ENCODE measurements around the gene RHO.

- PRO-cap, 3 experiments, result peak in 3 of 3 experiments; most common plus-strand start chr3:128846007 (in 2); most common minus-strand start chr3:128845872 (in 3)
- RAMPAGE, long total RNA, 2 experiments, result no peak in any of the 2 experiments
- RRBS, result no CpG with 5 or more reads among the region's 48 CpGs
Measured at GRCh38 chr3:128845621-128846859, 33.4 kb upstream of the ACAD9 start.

DNA sequence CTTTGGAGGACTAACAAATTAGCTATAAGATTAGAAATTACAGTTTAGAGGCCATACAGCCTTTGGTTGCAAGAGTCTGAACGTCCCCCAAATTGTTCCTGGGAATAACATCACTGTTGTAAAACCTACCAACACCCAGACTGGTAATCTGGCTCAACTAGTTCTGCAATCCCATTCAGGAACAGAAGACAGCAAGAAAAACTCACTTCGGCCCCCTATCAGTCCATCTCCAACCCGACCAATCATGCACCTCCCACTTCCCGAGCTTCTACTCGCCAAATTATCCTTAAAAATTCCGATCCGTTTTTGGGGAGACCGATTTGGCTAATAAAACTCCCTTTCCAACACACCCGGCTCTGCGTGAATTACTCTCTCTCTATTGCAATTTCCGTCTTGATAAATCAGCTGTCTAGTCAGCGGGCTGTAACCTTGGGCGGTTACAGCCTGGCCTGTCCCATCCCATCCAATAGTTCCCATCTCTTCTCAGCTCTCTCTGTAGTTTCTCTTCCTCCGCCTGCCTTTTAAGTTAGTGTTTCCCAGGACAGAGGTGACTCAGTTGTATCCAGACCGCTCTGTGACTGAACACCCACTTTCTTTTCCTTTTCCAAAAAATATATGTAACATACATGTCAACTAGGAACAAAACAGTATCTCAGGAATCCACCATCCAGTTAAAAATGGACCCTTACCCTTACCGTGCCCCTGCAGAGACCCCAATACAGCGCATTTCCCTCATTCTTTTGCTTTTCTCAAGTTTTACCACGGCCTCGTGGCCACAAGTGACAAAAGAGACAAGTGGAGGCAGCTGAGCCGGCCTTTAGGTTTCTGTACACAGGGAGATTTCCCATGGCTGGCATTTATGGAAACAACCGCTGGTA is 740 bp upstream of the ACAD9 start:
- PRO-cap, 3 experiments, result peak in 3 of 3 experiments; most common plus-strand start position 550 of the sequence (in 3); most common minus-strand start position 495 of the sequence (in 2)
- RAMPAGE, long total RNA, 2 experiments, result no peak in any of the 2 experiments
- RRBS, result no CpG with 5 or more reads among the region's 21 CpGs

- PRO-cap, 3 experiments, result no peak in any of the 3 experiments
- RAMPAGE, long total RNA, 2 experiments, result no peak in any of the 2 experiments
- RRBS, result 4% methylated on average over 19 of the region's 61 CpGs
Measured at GRCh38 chr3:129003615-129004282, 2.6 kb downstream of the EFCC1 start.

- PRO-cap, 3 experiments, result no peak in any of the 3 experiments
- RAMPAGE, long total RNA, 2 experiments, result no peak in any of the 2 experiments
- RRBS, result no CpG with 5 or more reads among the region's 22 CpGs
Measured at GRCh38 chr3:129015358-129016221, 14.5 kb downstream of the EFCC1 start.

- PRO-cap, 3 experiments, result no peak in any of the 3 experiments
- RAMPAGE, long total RNA, 2 experiments, result no peak in any of the 2 experiments
- RRBS, result 17% methylated on average over 1 of the region's 15 CpGs
Measured at GRCh38 chr3:129022104-129023138, 21.3 kb downstream of the EFCC1 start.

DNA sequence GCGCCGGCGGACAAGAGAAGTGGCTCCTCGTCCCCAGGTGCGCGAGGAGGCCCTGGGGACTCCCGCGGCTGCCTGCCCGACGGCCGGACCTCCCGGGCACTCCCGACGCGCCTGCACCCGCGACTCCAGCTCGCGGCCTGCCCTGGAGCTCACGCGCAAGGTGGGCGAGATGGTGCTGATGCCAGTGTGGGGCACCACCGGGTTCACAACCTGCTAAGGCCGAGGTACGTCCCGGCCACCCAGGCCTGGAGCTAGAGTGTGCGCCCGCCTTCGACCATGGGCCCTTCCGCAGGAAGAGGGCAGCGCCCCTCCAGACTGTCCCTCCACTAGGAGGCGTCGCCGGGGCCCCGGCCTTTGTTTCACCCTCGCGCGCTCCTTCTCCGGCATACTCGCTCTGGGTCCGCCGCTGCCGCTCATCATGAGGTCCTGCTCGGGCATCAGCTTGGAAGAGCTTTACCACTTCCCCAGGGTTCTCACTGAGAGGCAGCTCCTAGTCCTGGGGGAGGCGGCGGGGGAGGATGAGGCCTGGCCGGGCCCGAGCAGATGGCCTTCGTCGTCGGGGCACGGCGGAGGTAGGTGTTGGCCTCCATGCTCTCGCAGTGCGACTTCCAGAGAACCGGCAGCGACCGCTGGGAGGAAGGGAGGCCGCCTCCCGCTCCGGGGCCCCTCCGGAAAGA is 14.1 kb upstream of the GP9 start:
- PRO-cap, 3 experiments, result no peak in any of the 3 experiments
- RAMPAGE, long total RNA, 2 experiments, result no peak in any of the 2 experiments
- RRBS, result 8% methylated on average over 33 of the region's 62 CpGs

GRCh38 chr3:129052069-129052452 is 8.5 kb upstream of the GP9 start:
- PRO-cap, 3 experiments, result no peak in any of the 3 experiments
- RAMPAGE, long total RNA, 2 experiments, result no peak in any of the 2 experiments
- RRBS, result no CpG with 5 or more reads among the region's 5 CpGs

DNA sequence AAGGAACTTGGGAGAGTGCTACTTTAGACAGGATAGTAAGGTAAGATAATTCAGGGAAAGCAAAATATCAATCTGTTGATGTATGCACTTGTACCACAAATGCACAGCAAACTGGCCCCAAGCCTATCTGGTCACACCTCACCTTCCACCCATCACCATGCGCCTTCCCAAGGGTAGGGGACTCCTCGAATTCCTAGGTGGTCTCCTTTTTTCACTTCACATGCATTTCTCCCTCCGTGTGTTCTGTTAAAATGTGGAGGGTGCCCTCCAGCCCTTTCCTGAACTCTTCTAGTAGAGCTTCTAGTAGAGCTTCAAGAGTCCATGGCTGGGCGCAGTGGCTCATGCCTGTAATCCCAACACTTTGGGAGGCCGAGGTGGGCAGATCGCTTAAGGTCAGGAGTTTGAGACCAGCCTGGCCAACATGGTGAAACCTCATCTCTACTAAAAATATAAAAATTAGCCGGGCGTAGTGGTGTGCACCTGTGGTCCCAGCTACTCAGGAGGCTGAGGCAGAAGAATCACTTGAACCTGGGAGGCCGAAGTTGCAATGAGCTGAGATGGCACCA is 10.6 kb downstream of the RAB43 start:
- PRO-cap, 3 experiments, result no peak in any of the 3 experiments
- RAMPAGE, long total RNA, 2 experiments, result no peak in any of the 2 experiments
- RRBS, result no CpG with 5 or more reads among the region's 9 CpGs

GRCh38 chr3:129230235-129231124 is 18.9 kb upstream of the COPG1 start:
- PRO-cap, 3 experiments, result peak in 2 of 3 experiments; most common plus-strand start chr3:129230510 (in 1); most common minus-strand start chr3:129230325 (in 2)
- RAMPAGE, long total RNA, 2 experiments, result no peak in any of the 2 experiments
- RRBS, result no CpG with 5 or more reads among the region's 9 CpGs

GRCh38 chr3:129279344-129280105 is 855 bp downstream of the HMCES start:
- PRO-cap, 3 experiments, result peak in 2 of 3 experiments; most common plus-strand start chr3:129279571 (in 1); most common minus-strand start chr3:129279428 (in 2)
- RAMPAGE, long total RNA, 2 experiments, result no peak in any of the 2 experiments
- RRBS, result 2% methylated on average over 2 of the region's 31 CpGs

- PRO-cap, 3 experiments, result no peak in any of the 3 experiments
- RAMPAGE, long total RNA, 2 experiments, result no peak in any of the 2 experiments
- RRBS, result no CpG with 5 or more reads among the region's 7 CpGs
Measured at GRCh38 chr3:129317625-129318193, 1.6 kb upstream of the H1-10 start.

DNA sequence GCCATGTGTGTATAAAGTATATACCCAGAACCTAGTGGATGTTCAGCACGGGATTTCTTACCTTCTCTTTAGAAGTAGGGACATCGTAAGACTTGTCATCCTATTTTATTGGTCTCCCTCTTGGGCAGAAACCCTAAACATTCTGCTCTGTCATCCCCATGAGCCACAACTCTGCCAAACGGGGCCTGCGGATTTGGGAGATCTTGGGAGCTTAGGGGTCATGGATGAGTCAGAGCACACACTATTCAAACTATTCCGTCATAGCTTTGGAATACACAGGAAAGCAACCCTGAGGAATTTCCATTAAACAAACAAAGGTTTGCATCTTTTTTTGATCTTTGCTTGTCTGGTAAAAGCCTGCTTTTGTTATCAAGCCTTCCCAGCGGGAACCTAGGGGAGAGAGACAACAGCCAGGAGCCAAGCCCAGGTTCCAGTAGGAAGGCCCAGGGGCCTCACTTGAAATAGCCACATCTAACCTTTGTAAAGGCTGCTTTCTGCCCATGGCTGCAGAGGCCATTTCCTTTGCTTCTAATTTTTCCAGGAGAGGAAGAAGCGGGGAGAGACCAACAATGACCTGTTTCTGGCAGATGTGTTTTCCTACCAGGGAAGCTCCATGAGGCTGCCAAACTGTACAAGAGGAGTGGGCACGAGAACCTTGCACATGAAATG is 39.6 kb downstream of the EFCAB12 start:
- PRO-cap, 3 experiments, result no peak in any of the 3 experiments
- RAMPAGE, long total RNA, 2 experiments, result no peak in any of the 2 experiments
- RRBS, result no CpG with 5 or more reads among the region's 8 CpGs

- PRO-cap, 3 experiments, result no peak in any of the 3 experiments
- RAMPAGE, long total RNA, 2 experiments, result no peak in any of the 2 experiments
- RRBS, result no CpG with 5 or more reads among the region's 3 CpGs
Measured at GRCh38 chr3:129424040-129424537, 4.3 kb downstream of the EFCAB12 start.

GRCh38 chr3:129485668-129486423 is 42.6 kb upstream of the RHO start:
- PRO-cap, 3 experiments, result peak in 3 of 3 experiments; most common plus-strand start chr3:129485903 (in 1); most common minus-strand start chr3:129485765 (in 3)
- RAMPAGE, long total RNA, 2 experiments, result no peak in any of the 2 experiments
- RRBS, result no CpG with 5 or more reads among the region's 11 CpGs

GRCh38 chr3:129525268-129525859 is 3.1 kb upstream of the RHO start:
- PRO-cap, 3 experiments, result no peak in any of the 3 experiments
- RAMPAGE, long total RNA, 2 experiments, result no peak in any of the 2 experiments
- RRBS, result no CpG with 5 or more reads among the region's 6 CpGs

DNA sequence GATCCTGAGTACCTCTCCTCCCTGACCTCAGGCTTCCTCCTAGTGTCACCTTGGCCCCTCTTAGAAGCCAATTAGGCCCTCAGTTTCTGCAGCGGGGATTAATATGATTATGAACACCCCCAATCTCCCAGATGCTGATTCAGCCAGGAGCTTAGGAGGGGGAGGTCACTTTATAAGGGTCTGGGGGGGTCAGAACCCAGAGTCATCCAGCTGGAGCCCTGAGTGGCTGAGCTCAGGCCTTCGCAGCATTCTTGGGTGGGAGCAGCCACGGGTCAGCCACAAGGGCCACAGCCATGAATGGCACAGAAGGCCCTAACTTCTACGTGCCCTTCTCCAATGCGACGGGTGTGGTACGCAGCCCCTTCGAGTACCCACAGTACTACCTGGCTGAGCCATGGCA is at the start of gene RHO:
RHO (plus strand) TSS at position 199 of the 400 bp plus-strand sequence.
- PRO-cap, 3 experiments, result no peak in any of the 3 experiments
- RAMPAGE, long total RNA, 2 experiments, result no peak in any of the 2 experiments
- RRBS, result no CpG with 5 or more reads among the region's 8 CpGs

- PRO-cap, 3 experiments, result peak in 2 of 3 experiments; most common plus-strand start chr3:129576996 (in 1); most common minus-strand start chr3:129576873 (in 1)
- RAMPAGE, long total RNA, 2 experiments, result no peak in any of the 2 experiments
- RRBS, result 87% methylated on average over 3 of the region's 13 CpGs
Measured at GRCh38 chr3:129576721-129577334, 29.6 kb downstream of the PLXND1 start.

- PRO-cap, 3 experiments, result no peak in any of the 3 experiments
- RAMPAGE, long total RNA, 2 experiments, result no peak in any of the 2 experiments
- RRBS, result 85% methylated on average over 5 of the region's 22 CpGs
Measured at GRCh38 chr3:129577823-129578845, 28.3 kb downstream of the PLXND1 start.

GRCh38 chr3:129582940-129583336 is 23.5 kb downstream of the PLXND1 start:
- PRO-cap, 3 experiments, result no peak in any of the 3 experiments
- RAMPAGE, long total RNA, 2 experiments, result no peak in any of the 2 experiments
- RRBS, result no CpG with 5 or more reads among the region's 5 CpGs

GRCh38 chr3:129586526-129587002 is 19.9 kb downstream of the PLXND1 start:
- PRO-cap, 3 experiments, result no peak in any of the 3 experiments
- RAMPAGE, long total RNA, 2 experiments, result no peak in any of the 2 experiments
- RRBS, result 68% methylated on average over 4 of the region's 16 CpGs

All from testis (tissue), 5 donors.